Airway epithelial cell (primary cell): ENCODE data around the gene KIAA0040.

DNA sequence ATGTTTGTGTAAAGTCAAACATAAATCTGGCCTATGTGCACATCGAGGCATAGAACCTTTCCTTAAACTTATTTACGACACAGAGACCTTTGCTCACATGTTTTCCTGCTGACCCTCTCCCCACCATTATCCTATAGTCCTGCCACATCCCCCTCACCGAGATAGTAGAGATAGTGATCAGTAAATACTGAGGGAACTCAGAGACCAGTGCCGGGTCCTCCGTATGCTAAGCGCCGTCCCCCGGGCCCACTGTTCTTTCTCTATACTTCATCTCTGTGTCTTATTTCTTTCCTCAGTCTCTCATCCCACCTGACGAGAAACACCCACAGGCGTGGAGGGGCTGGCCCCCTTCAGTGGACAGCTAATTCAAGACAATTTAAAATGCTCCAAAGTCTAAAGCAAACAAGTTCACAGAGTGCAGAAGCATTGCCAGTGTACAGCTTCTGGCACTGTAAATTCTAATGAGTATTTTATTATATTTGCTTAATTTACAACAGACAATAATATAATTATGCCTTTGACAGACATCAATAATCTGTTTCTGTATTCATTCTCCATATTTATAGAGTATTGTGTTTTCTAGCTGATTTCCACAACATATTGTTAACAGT, 2.0 kb upstream of the PRDX6 start:
- RAMPAGE, long total RNA: no peak

GRCh38 chr1:173477431-173478457, 609 bp downstream of the PRDX6 start:
- RAMPAGE, long total RNA: no peak

GRCh38 chr1:173488361-173489158, 11.4 kb downstream of the PRDX6 start:
- RAMPAGE, long total RNA: no peak

GRCh38 chr1:173717133-173717689, 2.4 kb downstream of the KLHL20 start:
- RAMPAGE, long total RNA: no peak

GRCh38 chr1:173863161-173863832, 4.9 kb upstream of the ZBTB37 start:
- RAMPAGE, long total RNA: no peak

- RAMPAGE, long total RNA: no peak
Observed at GRCh38 chr1:173925348-173925534, 8.1 kb upstream of the SERPINC1 start.

DNA sequence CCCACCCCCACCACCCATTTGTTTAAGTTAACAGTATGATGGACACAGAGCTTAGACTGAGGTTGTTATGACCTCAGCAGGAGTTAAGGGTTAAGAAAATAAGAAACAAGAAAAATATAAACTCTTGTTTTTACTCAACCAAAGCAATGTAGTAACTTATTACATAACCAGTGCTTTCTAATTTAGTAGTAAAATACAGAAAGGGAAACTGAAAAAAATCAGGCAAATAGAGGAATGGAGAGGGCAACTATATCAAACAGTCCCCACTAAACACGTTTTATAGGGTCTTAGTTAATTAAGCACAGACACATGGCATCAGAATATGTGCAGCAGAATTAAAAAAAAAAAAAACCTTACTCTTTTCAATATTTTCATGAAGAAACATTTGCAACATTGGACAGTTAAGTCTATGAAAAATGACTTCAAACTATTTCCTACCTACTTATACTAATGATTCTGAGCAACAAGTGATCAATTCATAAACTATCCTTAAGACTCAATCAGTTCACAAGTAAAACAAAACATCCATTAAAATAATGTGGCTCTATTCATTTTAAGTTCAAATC, 20.1 kb upstream of the SERPINC1 start:
- RAMPAGE, long total RNA: no peak

DNA sequence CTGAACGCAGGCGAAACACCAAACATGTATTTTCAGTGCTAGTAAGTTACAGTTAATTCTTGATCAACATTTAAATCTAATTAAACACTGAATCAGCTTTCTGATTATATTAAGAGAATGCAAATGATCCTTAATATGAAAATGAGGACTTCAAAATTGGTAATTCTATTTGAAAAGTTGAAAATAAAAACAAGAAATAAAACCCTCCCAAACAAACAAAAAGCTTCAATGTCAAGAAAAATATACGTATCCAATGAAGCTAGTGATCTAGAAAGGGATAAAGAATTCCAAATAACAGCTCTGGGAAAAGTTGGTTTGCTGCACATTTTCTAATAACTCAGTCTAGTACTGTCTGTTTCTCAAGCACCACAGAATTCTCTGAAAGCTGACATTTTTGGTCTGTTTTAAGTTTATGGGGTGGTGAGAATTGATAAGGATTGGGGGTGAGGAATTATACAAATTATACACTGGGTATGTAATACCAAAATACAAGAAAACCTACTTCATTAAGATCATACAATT, 20.8 kb upstream of the SERPINC1 start:
- RAMPAGE, long total RNA: no peak

- RAMPAGE, long total RNA: no peak
Observed at GRCh38 chr1:174159717-174160687, 682 bp downstream of the RABGAP1L start.

DNA sequence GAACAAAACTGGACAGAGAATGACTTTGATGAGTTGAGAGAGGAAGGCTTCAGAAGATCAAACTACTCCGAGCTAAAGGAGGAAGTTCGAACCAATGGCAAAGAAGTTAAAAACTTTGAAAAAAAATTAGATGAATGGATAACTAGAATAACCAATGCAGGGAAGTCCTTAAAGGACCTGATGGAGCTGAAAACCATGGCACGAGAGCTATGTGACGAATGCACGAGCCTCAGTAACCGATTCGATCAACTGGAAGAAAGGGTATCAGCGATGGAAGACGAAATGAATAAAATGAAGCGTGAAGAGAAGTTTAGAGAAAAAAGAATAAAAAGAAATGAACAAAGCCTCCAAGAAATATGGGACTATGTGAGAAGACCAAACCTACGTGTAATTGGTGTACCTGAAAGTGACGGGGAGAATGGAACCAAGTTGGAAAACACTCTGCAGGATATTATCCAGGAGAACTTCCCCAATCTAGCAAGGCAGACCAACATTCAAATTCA, 10.5 kb upstream of the GPR52 start:
- RAMPAGE, long total RNA: no peak

GRCh38 chr1:174618532-174619214, 170.9 kb downstream of the GPR52 start:
- RAMPAGE, long total RNA: no peak

DNA sequence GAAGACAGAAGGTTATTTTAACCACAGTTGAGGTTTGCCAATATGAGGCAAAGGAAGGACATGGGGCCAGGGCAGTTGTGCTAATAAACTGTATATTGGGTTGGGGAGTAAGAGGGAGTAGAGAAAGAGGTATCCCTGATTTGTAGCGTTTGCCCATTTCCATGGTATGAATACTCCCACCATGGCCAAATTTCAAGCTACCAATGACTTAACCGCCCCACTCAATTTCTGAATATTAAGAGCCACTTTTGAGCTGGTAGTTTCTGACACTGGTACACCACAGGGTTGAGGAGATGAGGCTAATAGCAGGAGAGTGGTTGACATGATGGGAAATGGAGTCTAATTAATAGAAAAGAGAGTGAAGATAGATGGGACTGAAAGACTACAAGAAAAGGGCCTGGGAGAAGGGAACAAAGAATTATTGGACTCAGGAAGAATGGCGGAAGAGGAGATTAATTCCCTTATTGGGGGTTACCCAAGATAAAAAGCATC, 179.5 kb upstream of the CACYBP start:
- RAMPAGE, long total RNA: no peak

DNA sequence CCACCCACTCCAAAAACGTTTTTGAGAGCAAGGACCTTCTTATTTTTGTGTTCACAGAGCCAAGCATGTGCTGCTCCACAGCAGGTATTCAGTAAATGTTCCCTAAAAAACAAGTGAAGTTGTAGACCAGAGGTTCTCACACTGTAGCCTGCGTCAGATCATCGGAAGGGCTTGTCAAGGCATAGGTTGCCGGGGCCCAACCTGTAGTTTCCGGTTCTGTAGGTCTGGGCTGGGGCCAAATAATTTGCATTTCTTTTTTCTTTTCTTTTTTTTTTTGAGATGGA, 50.3 kb downstream of the KIAA0040 start:
- RAMPAGE, long total RNA: no peak

- RAMPAGE, long total RNA: start-site peak on the minus strand at chr1:175192772-175192810, 52 and 36 reads in 2 replicates
Observed at GRCh38 chr1:175192587-175193584, at the start of gene KIAA0040. Gene KIAA0040 (minus strand): TSS chr1:175192776.

GRCh38 chr1:175225121-175226031, 32.8 kb upstream of the KIAA0040 start:
- RAMPAGE, long total RNA: no peak

DNA sequence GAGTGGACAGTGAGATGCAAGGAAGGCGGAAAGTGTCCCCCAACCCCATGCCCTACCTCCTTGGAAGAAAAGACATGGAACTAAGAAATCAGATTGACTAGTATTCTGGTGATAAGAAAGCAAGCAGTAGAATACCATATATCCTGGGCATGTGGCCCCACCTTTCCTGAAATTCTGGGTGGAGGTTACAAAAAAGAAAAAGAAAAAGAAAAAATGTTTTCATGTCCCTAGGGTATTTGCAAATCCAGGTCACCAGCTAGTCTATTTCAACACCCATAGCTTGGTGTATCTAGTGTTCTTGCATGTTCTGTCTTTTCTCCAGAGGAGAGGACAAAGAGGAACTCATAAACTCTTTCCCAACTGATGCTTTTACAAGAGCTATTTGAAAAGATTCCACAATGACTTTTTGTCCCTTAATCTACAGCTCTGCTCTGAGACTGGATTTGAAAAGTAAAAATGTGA, 126.4 kb upstream of the KIAA0040 start:
- RAMPAGE, long total RNA: no peak

- RAMPAGE, long total RNA: no peak
Observed at GRCh38 chr1:176040122-176040890, 166.8 kb downstream of the COP1 start.

GRCh38 chr1:176068188-176068712, 138.8 kb downstream of the COP1 start:
- RAMPAGE, long total RNA: no peak

DNA sequence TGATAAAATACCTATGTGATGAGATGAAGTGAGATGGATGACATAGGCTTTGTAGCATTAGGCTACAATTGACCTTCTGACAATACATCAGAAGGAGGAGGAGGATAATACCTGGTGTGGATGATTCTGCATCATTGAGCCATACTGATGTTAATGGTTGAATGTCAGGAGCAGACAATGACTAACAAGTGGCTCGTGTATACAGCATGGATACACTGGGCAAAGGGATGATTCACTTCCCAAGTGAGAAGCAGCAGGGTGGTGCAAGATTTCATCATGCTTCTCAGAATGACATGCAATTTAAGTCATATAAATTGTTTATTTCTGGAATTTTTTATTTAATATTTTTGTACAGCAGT, 34.3 kb upstream of the COP1 start:
- RAMPAGE, long total RNA: no peak

DNA sequence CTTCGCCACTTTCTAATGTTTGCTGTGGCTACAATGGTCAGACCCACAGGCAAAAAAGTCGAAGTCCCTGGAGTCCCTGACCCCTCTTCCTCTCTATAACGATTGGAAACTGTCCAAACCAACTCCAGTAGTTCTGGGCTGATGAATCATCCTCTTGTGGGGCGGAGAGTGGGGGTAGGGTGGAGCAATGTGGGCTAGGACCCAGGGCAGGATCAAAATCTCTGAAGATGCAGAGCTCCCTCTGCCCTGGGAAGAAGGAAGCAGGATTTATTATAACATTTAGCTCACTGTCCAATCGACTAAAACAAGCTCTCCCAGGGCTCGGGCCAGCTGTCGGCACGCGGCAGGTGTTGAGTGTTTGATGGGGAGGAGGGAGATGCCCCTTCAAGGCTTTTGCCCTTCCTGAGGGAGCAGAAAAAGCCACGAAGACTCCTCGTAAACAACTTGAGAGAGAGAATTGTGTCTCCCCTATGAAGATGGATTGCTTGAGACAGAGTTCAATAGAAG, 85.7 kb downstream of the BRINP2 start:
- RAMPAGE, long total RNA: no peak